ENCODE measurements around the genes GNAI3, GSTM4 and UBL4B.

DNA sequence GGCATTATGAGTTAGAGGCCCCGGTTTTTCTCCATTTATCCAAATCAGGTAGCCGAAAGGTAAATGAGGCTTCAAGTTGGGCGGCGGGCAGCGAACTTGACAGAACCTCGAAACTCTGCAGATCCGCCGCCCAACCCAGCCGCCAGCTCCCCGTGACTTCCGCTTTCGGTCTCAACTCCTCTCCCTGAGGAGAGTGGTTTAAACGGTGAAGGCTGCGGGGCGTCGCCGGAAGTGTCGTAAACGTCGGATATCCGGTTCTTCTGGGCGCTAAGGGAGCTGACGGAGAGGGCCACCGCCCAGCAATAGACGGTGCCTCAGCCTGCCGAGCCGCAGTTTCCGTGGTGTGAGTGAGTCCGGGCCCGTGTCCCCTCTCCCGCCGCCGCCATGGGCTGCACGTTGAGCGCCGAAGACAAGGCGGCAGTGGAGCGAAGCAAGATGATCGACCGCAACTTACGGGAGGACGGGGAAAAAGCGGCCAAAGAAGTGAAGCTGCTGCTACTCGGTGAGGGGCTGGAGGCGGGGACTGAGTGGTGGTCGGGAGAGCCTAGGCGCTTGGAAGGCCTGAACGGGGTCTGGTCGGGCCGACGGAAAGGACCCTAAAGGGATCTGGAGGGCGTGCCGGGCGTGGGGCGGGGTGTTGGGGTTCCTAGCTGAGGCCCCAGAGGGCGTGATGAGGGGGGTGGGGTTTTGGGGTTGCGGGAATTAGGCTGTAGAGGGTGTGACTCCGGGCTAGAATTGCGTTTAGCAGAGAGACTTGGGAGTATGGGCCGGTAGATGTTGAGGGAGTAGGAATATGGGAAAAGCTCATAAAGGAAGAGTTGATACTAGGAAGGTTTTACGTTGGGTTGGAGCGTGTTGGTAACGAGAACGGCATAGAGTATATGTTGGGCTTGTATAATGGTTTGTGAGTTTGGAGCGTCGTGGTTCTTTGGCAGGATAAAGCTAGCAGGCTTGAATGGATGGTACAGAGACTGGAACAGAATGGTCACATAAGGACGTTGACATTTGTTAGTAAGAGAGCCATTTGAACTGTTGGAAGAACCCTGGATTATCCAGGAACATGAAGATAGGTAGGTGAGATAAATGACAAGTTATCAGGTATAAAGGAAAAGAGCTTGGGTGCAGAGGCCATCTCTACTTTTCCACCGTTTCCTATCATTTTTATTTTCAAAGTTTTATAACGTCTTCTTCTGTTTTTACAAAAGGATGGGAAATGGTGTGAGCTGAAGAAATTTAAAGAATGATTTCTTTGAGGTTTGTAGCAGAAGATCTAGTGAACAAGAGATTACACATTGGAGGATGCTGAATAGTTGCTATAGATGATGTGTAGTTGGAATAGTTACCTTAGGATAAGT lies at the start of gene GNAI3:
GNAI3 (plus strand) TSS at position 279 of the 1,355 bp plus-strand sequence.
- PRO-cap = bidirectional peak, plus-strand start at position 332 of the sequence, minus-strand start at position 173 of the sequence; bidirectional peak, plus-strand start at position 528 of the sequence, minus-strand start at position 574 of the sequence
- RAMPAGE, long total RNA = start-site peak on the plus strand centred at position 301 of the sequence, 59 bp wide, 1,734 and 398 reads in 2 replicates

GRCh38 chr1:109606060-109606927 lies 13.1 kb downstream of the GNAT2 start:
- PRO-cap = no peak
- RAMPAGE, long total RNA = no peak

- PRO-cap = no peak
- RAMPAGE, long total RNA = no peak
Measured at GRCh38 chr1:109616340-109617108, 2.9 kb downstream of the GNAT2 start.

GRCh38 chr1:109649367-109649931 lies 6.5 kb upstream of the GSTM4 start:
- PRO-cap = no peak
- RAMPAGE, long total RNA = no peak

GRCh38 chr1:109655584-109656523 lies at the start of gene GSTM4:
GSTM4 (plus strand) TSS chr1:109656099.
- PRO-cap = bidirectional peak, plus-strand start at chr1:109655779, minus-strand start at chr1:109655744; bidirectional peak, plus-strand start at chr1:109656306, minus-strand start at chr1:109656045
- RAMPAGE, long total RNA = no peak

DNA sequence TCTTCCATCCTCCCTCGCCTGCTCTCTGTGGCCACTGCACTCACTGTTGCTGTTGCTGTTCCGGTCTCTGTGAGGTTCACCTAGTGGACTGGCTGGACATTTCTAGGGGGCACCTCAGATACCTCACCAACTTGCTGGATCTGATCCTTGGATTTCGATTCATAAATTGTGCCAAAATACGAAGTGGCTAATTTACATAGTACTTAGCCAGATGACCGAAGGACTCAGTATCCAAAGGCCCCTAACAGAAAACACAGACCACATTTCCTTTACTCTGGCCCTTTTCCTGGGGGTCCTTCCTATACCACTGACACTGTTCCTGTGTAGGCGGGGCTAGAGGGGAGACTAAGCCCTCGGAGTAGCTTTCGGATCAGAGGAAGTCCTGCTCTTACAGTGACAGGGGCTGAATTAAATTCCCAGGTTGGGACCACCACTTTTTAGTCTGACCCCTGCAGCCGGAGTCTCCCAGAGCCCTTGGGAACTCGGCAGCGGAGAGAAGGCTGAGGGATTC lies 588 bp upstream of the GSTM5 start:
- PRO-cap = no peak
- RAMPAGE, long total RNA = no peak

GRCh38 chr1:109887806-109888232 lies 22.8 kb upstream of the CSF1 start:
- PRO-cap = no peak
- RAMPAGE, long total RNA = no peak

GRCh38 chr1:109924056-109924806 lies 13.6 kb downstream of the CSF1 start:
- PRO-cap = no peak
- RAMPAGE, long total RNA = no peak

DNA sequence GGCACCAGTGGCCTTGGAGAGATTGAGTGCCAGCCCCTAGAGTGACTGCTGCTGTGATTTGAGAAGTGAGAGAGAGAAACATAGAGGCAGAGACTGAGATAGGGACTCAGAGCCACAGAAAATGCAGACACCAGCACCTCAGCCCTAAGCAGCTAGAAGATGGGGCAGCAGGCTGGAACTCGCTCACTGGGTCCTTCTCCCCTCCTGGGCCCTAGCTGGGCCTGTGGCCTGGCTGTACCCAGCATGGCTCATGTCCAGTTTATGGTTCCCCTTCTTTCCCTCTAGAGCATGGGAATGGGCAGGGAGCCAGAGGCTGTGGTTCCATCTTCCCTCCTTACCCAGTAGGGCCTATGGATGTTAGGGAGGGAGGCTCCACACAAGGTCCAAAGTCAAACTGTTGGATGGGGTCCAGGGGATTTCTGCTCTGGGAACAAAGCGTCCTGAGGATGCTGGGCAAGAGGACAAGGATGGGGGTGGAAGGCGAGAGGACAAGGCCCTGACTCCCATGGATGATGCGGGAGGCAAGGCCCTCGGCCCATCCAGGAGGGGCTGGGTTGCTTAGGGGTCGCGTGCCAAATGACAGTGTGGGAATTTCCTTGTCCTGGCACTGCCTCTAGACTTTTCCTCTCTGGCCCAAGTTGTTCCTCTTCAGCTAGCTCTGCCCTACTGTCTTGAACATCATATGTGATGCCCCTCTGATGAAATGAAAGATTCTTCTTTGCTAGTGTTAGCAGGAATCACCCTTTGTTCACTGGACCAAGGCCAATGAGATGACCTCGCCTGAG lies 17.2 kb downstream of the CSF1 start:
- PRO-cap = no peak
- RAMPAGE, long total RNA = no peak

DNA sequence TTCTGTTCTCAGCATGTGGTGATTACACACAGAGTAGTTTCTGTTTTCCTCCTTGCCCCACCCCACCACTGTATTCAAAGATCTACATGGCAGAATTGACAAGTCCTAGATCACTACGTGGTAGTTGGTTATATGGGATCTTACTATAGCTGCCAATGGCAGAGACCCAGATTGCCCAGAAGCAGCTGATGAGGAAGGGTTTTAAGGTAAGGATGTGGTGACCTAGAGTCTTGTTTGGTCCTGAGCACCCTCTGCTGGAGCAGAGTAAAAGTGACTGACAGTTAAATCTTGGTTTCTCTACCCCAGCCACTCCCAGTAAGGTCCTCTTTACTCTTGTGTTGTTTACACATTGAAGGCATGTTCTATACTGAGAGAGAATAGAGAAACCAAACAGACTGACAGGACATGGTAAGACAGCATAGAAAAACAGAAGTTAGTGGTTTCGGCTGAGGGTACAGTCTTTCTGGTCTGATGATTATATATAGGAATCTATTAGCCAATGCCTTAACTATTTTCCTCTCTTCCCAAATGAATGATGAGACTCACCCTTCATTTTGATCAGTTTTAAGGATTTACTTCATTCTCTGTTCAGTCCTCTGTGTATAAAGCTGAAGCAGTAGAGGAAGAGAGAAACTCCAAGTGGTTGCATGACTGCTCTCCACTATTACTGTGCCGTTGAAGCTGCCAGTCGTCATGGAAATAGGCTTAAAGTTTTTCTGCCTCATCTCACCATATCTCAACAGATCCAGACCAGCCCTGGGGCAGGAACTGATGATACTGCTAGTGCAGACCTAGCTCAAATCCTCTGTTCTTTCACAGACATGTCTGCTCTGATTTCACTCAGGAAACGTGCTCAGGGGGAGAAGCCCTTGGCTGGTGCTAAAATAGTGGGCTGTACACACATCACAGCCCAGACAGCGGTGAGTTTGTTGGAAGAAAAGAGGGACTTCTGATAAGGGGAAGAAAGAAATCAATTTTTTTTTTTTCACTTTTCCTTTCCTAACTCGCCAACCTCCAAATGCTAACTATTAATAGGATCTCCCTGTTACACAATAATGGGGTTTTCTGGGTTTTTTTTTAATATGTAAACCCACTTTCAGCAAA lies 22.5 kb upstream of the STRIP1 start:
- PRO-cap = no peak
- RAMPAGE, long total RNA = no peak

- PRO-cap = no peak
- RAMPAGE, long total RNA = no peak
Measured at GRCh38 chr1:110027890-110028169, 6.6 kb upstream of the STRIP1 start.

- PRO-cap = bidirectional peak, plus-strand start at chr1:110029799, minus-strand start at chr1:110029731
- RAMPAGE, long total RNA = no peak
Measured at GRCh38 chr1:110029579-110029987, 4.8 kb upstream of the STRIP1 start.

- PRO-cap = bidirectional peak, plus-strand start at chr1:110035128, minus-strand start at chr1:110035299
- RAMPAGE, long total RNA = no peak
Measured at GRCh38 chr1:110034843-110035447, 521 bp downstream of the STRIP1 start.

- PRO-cap = no peak
- RAMPAGE, long total RNA = no peak
Measured at GRCh38 chr1:110043565-110044207, 9.3 kb downstream of the STRIP1 start.

- PRO-cap = no peak
- RAMPAGE, long total RNA = no peak
Measured at GRCh38 chr1:110048608-110049369, 14.4 kb downstream of the STRIP1 start.

- PRO-cap = no peak
- RAMPAGE, long total RNA = no peak
Measured at GRCh38 chr1:110112292-110112623, at the start of gene UBL4B. UBL4B (plus strand) TSS chr1:110112443.

- PRO-cap = no peak
- RAMPAGE, long total RNA = no peak
Measured at GRCh38 chr1:110129823-110130525, 17.7 kb downstream of the UBL4B start.

- PRO-cap = no peak
- RAMPAGE, long total RNA = no peak
Measured at GRCh38 chr1:110210666-110210803, 421 bp downstream of the KCNC4 start.

- PRO-cap = no peak
- RAMPAGE, long total RNA = no peak
Measured at GRCh38 chr1:110222940-110223894, 13.1 kb downstream of the KCNC4 start.

- PRO-cap = no peak
- RAMPAGE, long total RNA = no peak
Measured at GRCh38 chr1:110229230-110230154, 19.4 kb downstream of the KCNC4 start.

All from GM23338 (cell line).